Temporal lobe (tissue), 2 donors: Measurements from ENCODE around the genes PNN and FKBP3.

DNA sequence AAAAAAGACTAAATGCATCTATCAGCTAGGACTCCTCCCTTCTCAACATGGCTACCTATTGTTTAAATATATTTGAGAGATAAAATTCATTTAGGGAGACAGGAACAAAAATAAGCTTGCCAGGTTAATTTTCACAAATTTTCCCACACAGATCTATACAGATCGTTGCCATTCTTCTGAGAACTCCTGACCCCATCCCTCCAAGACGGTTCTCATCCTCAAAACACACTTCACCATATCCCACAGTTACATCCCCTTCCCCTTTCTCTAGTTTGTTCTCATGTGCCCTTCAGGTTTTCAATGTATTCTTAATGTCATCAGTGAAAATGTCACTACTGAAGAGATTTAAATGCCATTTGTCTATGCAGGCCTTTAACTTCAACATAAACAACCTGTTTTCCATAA is 197.0 kb downstream of the SEC23A start:
- RAMPAGE, long total RNA = no peak

DNA sequence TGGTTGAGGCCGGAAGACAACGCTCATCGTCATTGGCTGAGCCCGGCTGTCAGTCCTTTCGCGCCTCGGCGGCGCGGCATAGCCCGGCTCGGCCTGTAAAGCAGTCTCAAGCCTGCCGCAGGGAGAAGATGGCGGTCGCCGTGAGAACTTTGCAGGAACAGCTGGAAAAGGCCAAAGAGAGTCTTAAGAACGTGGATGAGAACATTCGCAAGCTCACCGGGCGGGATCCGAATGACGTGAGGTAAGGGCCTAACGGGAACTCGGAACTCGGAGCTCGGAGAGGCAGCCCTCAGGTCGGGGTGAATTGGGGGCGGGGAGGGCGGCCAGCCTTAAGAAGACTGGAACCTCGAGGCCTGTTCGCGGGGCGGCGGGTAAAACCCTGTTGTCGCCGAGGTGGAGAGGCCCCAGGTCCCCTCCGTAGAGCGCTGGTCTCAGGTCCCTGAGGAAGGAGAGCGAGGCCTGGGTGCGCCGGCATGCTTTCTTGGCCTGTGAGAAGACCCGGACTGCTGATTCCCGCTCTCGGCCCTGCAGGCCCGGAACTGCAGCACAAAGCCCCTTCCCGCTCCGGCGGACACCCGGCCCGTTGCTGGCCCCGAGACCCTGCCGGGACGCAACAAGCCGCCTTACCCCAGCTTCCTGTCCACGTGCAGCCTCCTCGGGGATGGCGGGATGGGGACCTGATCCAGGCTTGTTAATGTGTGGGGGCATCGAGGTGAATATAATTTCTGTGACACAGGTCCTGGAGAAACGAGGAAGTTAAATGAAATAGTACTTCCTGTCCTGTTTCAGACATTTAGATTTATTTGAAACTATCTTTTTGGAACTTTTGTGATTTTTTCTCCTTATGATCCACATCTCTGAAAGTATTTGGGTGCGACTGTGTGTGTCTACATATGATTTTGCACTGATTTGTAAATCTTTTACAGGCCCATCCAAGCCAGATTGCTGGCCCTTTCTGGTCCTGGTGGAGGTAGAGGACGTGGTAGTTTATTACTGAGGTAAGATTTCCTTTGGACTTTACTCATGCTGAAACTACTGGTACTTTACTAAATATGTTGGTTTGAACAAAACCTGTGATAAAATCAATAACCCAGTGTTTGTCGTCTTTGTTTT is at the start of gene PNN:
Gene PNN, plus strand, starts transcription at position 103 of the 1,113 bp plus-strand sequence.
- RAMPAGE, long total RNA = no peak

DNA sequence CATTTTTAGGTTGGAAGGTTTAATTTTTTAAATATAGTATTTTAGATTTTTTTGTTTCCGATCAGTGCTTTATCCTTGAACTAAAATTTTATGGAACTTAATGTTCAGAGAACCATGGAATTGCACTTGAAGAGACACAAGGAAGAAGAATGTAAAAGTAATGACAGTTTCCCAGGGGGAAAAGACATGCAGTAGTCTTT is 8.9 kb downstream of the PNN start:
- RAMPAGE, long total RNA = no peak

DNA sequence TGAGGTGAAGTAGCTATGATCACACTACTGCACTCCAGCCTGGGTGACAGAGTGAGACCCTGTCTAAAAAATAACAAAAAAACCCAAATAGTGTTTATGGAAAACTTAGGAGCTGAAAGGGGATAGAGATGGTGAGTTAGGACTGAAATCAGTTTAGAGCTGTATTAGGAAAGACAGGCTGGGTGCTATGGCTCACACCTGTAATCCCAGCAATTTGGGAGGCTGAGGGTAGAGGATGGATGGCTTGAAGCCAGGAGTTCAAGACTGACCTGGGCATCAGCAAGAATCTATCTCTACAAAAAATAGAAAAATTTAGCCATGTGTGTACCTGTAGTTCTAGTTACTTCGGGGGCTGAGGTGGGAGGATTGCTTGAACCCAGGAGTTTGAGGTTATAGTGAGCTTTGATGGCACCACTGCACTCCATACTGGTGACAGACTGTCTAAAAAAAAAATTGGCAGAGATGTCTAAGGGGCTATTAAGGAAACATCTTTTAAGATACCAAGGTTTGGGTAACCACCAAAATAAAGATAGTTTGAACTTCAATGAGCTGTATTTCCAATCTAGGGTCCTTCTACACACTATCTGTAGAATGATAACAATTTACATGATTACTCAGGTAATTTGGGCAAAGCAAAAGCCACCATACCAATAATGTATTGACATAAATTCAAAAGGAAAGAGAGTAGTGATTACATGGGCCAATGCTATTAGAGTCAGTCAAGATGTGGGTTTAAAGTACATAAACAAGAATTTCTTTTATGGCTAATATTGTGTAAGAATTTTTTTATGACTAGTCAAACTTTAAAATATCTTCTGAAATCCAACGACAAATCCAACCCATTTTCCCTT is 10.0 kb downstream of the PNN start:
- RAMPAGE, long total RNA = no peak

DNA sequence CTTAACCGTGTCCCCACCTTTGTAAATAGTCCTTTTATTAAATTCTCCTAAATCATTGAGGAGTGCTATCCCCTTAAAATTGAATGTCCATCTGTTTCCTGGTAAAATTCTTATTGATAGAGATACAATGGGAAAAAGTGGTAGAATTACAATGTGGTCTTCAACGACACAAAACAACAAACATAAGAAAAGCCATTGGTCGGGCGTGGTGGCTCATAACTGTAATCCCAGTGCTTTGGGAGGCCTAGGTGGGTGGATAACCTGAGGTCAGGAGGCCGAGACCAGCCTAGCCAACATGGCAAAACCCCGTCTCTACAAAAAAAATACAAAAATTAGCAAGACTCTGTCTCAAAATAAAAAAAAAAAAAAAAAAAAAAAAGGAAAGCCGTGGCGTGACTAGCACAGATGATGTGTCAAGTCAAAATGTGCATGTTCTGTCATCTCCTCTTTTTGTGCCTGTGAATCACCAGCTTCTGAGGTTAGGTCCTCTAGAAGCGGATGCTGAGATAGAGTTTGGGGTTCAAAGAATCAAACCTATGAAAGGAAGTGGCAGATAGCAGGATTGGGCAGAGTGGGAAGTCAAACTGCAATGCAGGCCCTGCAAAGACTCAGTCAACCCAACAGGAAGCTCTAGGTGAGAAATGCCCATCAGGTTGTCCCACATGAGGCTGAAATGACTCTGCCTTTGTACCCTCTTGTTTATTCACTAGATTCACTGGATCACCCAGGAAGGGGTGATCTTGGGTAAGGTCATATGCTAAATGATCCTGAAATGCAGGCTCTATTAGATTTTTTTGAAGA is 4.7 kb upstream of the MIA2 start:
- RAMPAGE, long total RNA = no peak

DNA sequence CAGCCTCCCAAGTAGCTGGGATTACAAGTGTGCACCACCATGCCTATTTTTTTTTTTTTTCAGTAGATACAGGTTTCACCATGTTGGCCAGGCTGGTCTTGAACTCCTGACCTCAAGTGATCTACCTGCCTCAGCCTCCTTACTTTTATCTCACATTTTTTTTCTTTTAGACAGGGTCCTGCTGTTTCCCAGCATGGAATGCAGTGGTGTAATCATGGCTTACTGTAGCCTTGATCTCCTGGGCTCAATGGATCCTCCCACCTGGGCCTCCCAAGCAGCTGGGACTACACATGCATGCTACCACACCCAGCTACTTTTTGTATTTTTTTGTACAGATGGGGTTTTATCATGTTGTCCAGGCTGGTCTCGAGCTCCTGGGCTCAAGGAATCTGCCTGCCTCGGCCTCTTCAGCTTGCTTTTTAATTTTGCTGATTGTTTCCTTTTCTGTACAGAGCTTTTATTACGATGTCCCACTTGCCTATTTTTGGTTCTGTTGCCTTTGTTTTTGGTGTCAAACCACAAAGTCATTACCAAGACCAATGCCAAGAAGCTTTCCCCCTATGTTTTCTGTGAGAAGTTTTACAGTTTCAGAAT is 23.5 kb downstream of the FBXO33 start:
- RAMPAGE, long total RNA = no peak

- RAMPAGE, long total RNA = no peak
These were observed 20.7 kb downstream of the FBXO33 start for GRCh38 chr14:39411516-39411999.

- RAMPAGE, long total RNA = no peak
These were observed 839 bp downstream of the FBXO33 start for GRCh38 chr14:39431139-39432048.

- RAMPAGE, long total RNA = no peak
These were observed 57.1 kb upstream of the FBXO33 start for GRCh38 chr14:39489225-39489841.

- RAMPAGE, long total RNA = no peak
These were observed 915.8 kb upstream of the FBXO33 start for GRCh38 chr14:40347577-40348814.

DNA sequence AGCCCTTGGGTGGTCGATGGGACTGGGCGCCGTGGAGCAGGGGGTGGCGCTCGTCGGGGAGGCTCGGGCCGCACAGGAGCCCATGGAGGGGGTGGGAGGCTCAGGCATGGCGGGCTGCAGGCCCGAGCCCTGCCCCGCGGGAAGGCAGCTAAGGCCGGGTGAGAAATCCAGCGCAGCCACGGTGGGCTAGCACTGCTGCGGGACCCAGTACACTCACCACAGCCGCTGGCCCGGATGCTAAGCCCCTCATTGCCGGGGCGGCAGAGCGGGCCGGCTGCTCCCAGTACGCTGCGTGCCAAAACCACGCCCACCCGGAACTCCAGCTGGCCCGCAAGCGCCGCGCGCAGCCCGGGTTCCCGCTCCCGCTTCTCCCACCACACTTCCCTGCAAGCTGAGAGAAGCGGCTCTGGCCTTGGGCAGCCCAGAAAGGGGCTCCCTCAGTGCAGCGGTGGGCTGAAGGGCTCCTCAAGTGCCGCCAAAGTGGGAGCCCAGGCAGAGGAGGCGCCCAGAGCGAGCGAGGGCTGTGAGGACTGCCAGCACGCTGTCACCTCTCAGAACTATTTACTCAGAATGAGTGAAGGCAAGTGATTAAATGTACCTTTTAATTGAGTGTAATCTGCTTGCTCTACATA is 976.9 kb upstream of the LRFN5 start:
- RAMPAGE, long total RNA = no peak

GRCh38 chr14:40785367-40785885 is 821.2 kb upstream of the LRFN5 start:
- RAMPAGE, long total RNA = no peak

DNA sequence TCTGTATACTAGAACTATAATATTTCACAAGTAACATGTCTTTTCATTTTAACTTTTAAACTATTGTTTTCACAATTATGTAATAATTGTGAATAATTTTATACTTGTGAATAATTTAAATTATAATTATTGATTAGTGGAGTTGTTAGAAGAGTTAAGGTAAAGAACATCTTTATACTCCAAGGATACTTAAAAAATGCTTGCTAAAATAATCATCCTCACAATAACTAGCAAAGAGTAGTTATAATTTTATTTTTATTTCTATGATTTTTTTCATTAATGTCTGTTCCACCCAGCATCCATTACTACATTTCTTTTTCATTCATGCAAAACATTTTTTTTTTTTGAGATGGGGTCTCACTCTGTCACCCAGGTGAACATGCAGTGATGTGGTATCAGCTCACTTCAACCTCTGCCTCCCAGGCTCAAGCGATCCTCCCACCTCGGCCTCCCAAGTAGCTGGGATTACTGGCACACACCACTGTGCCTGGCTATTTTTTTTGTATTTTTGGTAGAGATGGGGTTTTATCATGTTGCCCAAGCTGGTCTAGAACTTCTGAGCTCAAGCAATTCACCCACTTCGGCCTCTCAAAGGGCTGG is 807.7 kb downstream of the LRFN5 start:
- RAMPAGE, long total RNA = no peak

GRCh38 chr14:44798361-44798897 is 98.6 kb upstream of the C14orf28 start:
- RAMPAGE, long total RNA = no peak

DNA sequence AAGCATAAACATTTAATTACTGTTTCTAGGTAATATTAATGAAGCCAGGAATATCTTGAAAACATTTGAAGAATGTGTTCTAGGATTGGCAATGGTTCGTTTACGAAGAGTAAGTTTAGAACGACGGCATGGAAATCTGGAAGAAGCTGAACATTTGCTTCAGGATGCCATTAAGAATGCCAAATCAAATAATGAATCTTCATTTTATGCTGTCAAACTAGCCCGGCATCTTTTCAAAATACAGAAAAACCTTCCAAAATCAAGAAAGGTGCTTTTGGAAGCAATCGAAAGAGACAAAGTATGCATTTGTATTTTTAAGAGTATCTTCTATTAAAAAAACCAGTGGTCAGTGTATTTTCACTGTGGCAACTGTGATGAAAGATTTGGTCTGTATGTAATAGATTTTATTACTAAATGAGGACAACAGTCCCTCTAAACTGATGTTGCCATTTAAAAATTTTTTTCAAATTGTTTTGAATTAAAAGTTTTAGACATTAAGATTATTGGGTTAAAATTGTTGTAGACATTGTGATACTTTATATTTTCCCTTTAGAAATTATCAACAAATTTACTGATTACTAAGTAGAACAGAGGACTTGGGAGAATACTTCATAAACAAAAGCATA is 23.6 kb downstream of the FKBP3 start:
- RAMPAGE, long total RNA = no peak

- RAMPAGE, long total RNA = no peak
These were observed at the start of gene FKBP3 for GRCh38 chr14:45133745-45134564. Gene FKBP3 (minus strand): TSS chr14:45134481.

GRCh38 chr14:45219742-45220416 is 33.1 kb downstream of the MIS18BP1 start:
- RAMPAGE, long total RNA = no peak

DNA sequence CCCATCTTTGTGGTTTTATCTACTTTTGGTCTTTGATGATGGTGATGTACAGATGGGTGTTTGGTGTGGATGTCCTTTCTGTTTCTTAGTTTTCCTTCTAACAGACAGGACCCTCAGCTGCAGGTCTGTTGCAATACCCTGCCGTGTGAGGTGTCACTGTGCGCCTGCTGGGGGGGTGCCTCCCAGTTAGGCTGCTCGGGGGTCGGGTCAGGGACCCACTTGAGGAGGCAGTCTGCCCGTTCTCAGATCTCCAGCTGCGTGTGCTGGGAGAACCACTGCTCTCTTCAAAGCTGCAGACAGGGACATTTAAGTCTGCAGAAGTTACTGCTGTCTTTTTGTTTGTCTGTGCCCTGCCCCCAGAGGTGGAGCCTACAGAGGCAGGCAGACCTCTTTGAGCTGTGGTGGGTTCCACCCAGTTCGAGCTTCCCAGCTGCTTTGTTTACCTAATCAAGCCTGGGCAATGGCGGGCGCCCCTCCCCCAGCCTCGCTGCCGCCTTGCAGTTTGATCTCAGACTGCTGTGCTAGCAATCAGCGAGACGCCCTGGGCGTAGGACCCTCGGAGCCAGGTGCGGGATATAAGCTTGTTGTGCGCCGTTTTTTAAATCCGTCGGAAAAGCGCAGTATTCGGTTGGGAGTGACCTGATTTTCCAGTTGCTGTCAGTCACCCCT is 635.5 kb upstream of the MIS18BP1 start:
- RAMPAGE, long total RNA = no peak

- RAMPAGE, long total RNA = no peak
These were observed 82.6 kb upstream of the RPL10L start for GRCh38 chr14:46734114-46734670.

DNA sequence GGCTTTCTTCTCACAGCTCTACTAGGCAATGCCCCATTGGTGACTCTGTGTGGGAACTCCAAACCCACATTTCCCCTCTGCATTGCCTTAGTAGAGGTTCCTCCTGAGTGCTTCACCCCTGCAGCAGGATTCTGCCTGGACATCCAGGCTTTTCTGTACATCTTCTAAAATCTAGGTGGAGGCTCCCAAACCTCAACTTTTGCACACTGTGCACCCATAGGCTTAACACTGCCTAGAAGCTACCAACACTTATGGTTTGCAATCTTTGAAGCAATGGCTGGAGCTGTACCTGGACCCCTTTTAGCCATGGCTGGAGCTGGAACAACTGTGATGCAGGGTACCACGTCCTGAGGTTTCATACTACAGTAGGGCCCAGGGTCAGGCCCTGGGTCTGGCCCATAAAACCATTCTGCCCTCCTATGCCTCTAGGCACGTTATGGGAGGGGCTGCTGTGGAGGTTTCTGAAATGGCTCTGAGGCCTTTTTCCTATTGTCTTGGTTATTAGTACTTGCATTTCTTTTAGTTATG is 851.8 kb downstream of the RPS29 start:
- RAMPAGE, long total RNA = no peak